HepG2 (cell line): ENCODE data around the gene XRCC6.

- RRBS, 2 experiments, result 88 to 95% methylated on average over 19 to 30 of the region's 94 CpGs
CAGE:
- cytosol, long polyA minus RNA, result no peak
- cytosol, long polyA plus RNA, result no peak
- long polyA plus RNA, result no peak
- nucleus, long polyA minus RNA, result no peak
- nucleus, long polyA plus RNA, result no peak
Observed at GRCh38 chr22:41237281-41238269, 3.2 kb downstream of the CHADL start.

DNA sequence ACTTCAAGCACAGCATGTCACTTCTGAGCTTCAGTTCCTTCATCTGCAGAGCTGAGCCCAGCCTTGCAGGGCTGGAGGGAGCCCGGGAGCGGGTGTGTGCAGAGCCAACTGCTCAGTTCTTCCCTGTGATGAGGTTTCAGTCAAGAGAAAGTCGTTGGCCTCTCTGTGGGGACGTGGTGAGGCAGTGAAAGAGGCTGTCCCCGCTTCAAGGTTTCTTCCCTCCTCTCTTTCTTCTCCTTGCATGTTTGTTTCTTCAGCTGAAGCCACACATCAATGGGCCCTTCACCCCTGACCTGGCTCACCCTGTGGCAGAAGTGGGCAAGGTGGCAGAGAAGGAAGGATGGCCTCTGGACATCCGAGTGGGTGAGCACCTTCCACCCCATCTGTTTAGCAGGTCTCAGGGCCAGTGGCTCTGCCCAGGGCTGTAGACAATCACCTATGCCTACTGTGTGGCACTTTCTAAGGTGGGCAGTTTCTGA lies 24.3 kb downstream of the POLR3H start:
- RRBS, 2 experiments, result no CpG with 5 or more reads among the region's 6 CpGs
CAGE:
- cytosol, long polyA minus RNA, result no peak
- cytosol, long polyA plus RNA, result no peak
- long polyA plus RNA, result no peak
- nucleus, long polyA minus RNA, result no peak
- nucleus, long polyA plus RNA, result no peak

- RRBS, 2 experiments, result no CpG with 5 or more reads among the region's 31 CpGs
CAGE:
- cytosol, long polyA minus RNA, result no peak
- cytosol, long polyA plus RNA, result no peak
- long polyA plus RNA, result no peak
- nucleus, long polyA minus RNA, result no peak
- nucleus, long polyA plus RNA, result no peak
Observed at GRCh38 chr22:41524501-41525713, 19.4 kb downstream of the POLR3H start.

DNA sequence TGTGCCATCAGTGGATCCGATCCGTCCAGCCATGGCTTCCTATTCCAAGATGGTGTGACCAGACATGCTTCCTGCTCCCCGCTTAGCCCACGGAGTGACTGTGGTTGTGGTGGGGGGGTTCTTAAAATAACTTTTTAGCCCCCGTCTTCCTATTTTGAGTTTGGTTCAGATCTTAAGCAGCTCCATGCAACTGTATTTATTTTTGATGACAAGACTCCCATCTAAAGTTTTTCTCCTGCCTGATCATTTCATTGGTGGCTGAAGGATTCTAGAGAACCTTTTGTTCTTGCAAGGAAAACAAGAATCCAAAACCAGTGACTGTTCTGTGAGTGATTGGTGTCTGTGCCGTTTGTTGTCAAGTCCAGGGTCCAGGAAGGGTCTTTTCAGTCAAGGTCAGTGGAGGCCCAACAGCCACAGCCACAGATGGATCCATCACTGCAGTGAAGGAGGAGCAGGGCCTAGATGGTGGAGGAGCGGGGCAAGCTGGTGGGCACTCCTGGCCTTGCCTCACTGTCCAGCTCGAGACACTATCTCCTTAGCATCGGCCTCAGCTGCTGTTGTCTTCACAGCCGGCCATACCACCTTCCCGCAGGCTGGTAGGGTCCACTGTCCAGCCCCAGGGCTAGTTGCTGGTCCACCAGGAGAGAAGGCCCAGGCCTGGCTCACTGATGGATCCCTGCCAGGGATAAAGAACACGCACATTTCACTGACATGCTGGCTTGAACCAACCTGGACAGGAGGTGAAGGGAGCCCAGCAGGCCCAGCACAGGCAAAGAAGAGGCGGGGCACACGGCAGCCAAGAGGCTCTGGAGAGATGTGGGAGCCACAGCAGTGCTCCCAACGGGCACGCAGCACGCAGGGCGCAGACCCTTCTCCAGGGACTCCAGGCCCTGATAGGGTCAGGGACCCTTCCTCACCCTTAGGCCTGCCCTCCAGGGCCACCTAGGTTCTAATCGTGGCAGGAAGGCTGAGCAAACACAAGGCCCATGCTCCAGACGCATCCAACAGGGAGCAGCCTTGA lies 15.3 kb downstream of the POLR3H start:
- RRBS, 2 experiments, result no CpG with 5 or more reads among the region's 20 CpGs
CAGE:
- cytosol, long polyA minus RNA, result no peak
- cytosol, long polyA plus RNA, result no peak
- long polyA plus RNA, result no peak
- nucleus, long polyA minus RNA, result no peak
- nucleus, long polyA plus RNA, result no peak

- RRBS, 2 experiments, result no CpG with 5 or more reads among the region's 77 CpGs
CAGE:
- cytosol, long polyA minus RNA, result start-site peak on the plus strand at chr22:41621295-41621322, 291 reads
- cytosol, long polyA plus RNA, result start-site peak on the plus strand at chr22:41621290-41621340, 3,853 and 7,930 reads in 2 replicates
- long polyA plus RNA, result start-site peak on the plus strand at chr22:41621290-41621339, 8,437 and 10,386 reads in 2 replicates
- nucleus, long polyA minus RNA, result no peak
- nucleus, long polyA plus RNA, result start-site peak on the plus strand at chr22:41621290-41621339, 4,133 and 4,025 reads in 2 replicates
Observed at GRCh38 chr22:41621124-41622209, at the start of gene XRCC6. TSS of gene XRCC6 (plus strand) at chr22:41621295.

DNA sequence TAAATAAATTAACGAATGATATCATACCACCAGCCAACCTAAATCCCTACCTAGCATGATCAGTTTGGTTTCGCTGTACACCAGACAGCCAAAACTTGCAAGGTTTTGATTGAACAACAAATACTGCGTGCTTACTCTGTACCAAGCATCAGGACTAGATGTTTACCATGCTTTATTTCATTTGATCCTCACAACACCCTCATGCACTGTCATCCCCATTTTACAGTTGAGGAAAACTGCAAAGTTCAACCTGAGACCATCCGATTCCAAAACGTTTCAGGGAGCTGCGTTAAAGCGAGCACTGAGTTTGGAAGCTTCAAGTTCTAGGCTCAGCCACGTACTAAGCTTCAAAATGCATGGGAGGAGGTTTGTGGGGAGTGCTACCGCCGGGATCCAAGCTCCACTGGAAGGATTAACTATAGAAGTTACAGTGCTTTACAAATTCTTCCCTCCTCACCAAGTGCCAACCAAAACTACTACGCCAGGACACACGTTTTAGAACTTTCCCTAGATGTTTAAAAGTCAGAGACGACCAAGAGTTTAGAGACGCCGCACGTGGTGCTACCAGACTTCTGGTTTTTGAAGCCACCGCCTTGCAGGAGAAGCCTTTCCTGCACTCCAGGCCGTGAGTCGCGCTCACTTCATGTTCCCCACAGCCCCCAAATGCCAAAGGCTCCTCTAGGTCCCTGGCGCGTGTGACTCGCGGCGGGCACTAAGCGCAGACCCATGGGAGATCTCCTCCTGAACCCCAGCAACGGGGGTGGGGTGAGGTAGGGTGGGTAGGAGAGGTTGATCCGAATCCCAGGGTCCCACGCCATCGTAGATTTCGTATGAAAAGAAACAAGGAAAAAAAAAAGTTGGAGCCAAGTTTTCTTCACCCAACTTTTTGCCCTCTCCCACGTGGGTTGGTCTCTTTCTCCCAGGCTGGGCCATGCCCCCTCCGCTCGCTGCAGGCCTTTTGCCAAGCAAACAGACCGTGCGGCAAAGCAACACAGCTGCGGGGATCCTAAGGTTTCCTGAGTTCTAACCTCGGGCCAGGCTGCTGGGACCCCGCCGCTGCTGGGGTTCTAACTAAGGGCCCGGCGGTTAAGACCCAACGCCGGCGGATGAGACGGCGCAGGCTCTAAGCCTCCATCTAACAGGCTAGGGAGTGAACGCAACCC lies 699 bp downstream of the SNU13 start:
- RRBS, 2 experiments, result 1 to 2% methylated on average over 5 of the region's 48 CpGs
CAGE:
- cytosol, long polyA minus RNA, result no peak
- cytosol, long polyA plus RNA, result no peak
- long polyA plus RNA, result no peak
- nucleus, long polyA minus RNA, result no peak
- nucleus, long polyA plus RNA, result no peak

DNA sequence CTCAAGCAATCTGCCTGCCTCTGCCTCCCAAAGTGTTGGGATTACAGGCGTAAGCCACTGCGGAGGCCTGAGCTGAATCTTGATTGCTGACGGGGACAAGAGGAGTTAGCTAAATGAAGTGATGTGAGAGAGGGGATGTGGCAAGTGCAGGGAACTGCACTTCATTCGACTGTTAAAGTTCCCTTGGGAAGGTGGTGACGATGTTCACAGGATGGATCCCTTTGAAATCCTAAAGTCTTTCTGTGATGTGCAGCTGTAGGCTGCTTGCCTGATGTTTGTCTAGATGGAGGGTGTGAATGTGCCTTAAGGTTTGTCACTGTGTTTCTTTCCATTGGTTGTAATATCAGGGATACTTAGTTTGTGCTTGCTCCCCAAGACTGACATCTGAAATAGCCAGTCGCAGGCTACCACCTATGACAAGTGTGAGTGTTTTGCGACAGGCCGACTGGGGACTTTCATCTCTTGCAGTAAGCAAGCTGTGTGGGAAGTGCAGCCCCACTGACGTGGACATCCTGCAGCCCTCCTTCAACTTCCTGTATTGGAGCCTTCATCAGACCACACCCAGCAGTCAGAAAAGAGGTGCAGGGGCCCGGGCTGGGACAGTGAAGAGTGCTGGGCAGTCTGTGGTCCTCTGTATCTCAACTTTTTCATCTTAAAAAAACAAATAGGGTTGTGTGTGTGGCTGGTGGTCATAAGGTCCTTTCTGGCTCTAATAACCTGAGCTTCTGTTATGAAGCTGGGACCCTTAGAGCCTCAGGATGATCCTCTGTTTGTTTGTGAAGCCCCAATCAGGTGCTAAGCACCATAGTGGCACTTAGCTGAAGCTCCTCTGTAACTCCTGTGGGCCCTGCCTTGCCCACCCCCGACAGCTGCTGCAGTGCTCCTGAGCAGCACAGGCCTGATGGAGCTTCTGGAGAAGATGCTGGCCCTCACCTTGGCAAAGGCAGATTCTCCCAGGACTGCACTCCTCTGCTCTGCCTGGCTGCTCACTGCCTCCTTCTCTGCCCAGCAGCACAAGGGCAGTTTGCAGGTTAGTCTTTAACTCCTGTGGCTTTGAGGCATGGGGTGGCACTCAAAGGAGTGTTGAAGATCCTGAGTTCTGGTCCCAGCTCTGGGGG lies 19.3 kb upstream of the CCDC134 start:
- RRBS, 2 experiments, result no CpG with 5 or more reads among the region's 11 CpGs
CAGE:
- cytosol, long polyA minus RNA, result no peak
- cytosol, long polyA plus RNA, result no peak
- long polyA plus RNA, result no peak
- nucleus, long polyA minus RNA, result no peak
- nucleus, long polyA plus RNA, result no peak

DNA sequence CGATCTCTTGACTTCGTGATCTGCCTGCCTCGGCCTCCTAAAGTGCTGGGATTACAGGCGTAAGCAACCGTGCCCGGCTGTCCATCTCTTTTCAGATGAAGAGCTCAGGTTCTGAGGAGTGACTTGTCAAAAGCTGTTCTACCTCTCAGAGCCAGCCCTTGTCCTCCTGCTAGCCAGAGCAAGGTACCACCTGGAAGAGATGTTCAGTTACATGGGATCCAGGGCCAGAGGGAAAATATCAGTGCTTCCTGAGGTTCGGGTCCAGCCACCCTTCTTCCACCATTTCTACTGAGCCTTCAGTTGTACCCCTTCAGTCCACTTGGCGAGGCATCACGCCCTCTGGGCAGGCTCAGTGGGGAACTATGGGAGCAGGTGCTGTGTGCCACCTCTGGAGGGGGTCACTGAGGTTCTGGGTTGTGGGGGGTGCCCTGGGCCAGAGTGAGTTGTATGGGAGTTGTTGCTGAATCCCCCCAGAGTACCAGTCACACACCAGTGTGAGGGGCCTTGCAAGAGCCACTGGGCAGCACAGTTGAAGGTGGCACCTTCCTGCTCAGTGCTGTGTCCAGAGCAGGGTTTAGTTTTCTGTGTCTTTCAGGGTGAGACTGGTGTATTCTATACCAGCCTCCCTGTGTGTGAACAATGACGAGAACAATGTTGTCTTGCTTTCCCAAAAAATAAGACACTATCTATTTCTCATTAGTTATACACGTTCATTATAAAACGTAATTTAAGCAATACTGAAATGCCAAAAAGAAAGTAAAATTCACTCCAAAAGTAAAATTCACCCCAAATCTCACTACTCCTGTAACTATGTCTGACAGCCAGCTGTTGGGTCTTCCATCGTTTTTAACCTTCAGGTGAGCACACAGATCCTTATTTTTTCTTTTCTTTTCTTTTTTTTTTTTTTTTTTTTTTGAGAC lies 2.7 kb upstream of the SREBF2 start:
- RRBS, 2 experiments, result no CpG with 5 or more reads among the region's 13 CpGs
CAGE:
- cytosol, long polyA minus RNA, result no peak
- cytosol, long polyA plus RNA, result no peak
- long polyA plus RNA, result no peak
- nucleus, long polyA minus RNA, result no peak
- nucleus, long polyA plus RNA, result no peak

DNA sequence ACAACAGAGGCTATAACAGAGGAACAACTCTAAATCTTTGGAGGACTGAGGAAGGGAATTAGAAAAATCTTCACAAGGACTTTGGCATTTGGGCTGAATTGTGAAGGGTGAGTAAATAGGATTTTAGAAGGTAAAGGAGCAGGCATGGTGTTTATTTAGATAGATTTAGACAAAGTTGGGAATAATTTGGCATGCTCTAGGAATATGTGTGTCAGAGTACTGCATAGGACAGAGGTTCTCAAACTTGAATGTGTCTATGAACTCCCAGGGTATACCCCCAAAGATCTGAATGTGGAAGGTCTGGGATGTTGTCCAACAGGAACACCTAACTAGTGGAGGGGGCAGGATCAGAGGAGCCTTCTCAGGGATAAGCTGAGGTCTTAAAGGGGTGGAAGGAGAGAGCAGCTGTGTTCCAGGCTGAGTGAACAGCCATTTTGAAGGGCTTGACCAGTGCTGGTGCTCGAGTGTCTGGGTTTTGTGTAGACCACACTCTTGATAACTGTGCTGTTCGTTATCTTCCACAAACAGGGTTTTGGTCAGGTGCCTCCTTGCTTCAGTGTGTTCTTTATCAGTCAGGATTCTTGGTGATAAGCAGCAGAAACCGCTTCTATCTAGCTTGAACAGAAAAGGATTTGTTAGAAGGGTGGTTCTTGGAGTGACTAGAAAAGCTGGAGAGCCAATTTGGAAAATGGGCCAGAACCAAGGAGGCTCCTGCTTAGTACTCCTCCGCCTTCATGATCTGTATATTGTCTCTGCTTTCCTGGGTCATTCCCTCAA lies 12.9 kb downstream of the SREBF2 start:
- RRBS, 2 experiments, result no CpG with 5 or more reads among the region's 4 CpGs
CAGE:
- cytosol, long polyA minus RNA, result no peak
- cytosol, long polyA plus RNA, result no peak
- long polyA plus RNA, result no peak
- nucleus, long polyA minus RNA, result no peak
- nucleus, long polyA plus RNA, result no peak

GRCh38 chr22:41939491-41939801 lies 7.5 kb downstream of the CENPM start:
- RRBS, 2 experiments, result no CpG with 5 or more reads among the region's 6 CpGs
CAGE:
- cytosol, long polyA minus RNA, result no peak
- cytosol, long polyA plus RNA, result no peak
- long polyA plus RNA, result no peak
- nucleus, long polyA minus RNA, result no peak
- nucleus, long polyA plus RNA, result no peak

DNA sequence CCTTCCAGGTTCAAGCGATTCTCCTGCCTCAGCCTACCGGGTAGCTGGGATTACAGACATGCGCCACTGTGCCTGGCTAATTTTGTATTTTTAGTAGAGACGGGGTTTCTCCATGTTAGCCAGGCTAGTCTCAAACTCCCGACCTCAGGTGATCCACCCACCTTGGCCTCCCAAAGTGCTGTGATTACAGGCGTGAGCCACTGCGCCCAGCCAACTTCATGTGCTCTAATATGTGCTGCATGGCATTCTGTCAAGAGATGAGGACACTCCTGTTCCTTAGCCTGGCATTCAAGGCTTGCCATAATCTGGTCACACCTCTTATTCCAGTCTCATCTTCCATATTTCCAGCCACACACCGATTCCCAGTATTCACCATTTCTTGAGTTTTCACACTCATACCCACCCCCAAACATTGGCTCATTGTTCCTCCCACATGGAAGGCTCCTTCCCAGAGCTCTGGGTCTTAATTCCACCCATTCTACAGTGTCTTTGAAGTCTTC lies 2.8 kb downstream of the SMDT1 start:
- RRBS, 2 experiments, result no CpG with 5 or more reads among the region's 8 CpGs
CAGE:
- cytosol, long polyA minus RNA, result no peak
- cytosol, long polyA plus RNA, result no peak
- long polyA plus RNA, result no peak
- nucleus, long polyA minus RNA, result no peak
- nucleus, long polyA plus RNA, result no peak

DNA sequence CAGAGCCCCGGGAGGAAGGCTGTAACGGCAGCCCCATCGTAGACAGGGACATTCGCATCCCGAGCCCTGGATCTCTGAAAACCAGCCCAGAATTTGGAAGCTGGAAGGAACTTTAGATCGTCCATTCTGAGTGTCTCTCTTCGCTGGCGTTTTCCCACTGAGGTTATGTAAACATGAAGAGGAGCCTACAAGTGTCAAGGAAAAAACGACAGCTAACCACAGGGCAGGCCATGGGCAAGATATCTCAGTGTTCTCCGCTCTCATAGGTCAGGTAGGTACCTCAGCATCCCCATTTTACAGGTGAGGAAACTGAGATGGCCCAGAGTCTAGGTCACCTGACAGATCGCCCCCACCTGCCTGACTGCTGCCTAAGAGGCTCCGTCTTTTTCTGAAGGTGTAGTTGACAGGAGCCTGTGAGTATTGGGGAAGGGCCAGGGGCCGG lies 779 bp upstream of the NDUFA6 start:
- RRBS, 2 experiments, result no CpG with 5 or more reads among the region's 13 CpGs
CAGE:
- cytosol, long polyA minus RNA, result no peak
- cytosol, long polyA plus RNA, result no peak
- long polyA plus RNA, result no peak
- nucleus, long polyA minus RNA, result no peak
- nucleus, long polyA plus RNA, result no peak

DNA sequence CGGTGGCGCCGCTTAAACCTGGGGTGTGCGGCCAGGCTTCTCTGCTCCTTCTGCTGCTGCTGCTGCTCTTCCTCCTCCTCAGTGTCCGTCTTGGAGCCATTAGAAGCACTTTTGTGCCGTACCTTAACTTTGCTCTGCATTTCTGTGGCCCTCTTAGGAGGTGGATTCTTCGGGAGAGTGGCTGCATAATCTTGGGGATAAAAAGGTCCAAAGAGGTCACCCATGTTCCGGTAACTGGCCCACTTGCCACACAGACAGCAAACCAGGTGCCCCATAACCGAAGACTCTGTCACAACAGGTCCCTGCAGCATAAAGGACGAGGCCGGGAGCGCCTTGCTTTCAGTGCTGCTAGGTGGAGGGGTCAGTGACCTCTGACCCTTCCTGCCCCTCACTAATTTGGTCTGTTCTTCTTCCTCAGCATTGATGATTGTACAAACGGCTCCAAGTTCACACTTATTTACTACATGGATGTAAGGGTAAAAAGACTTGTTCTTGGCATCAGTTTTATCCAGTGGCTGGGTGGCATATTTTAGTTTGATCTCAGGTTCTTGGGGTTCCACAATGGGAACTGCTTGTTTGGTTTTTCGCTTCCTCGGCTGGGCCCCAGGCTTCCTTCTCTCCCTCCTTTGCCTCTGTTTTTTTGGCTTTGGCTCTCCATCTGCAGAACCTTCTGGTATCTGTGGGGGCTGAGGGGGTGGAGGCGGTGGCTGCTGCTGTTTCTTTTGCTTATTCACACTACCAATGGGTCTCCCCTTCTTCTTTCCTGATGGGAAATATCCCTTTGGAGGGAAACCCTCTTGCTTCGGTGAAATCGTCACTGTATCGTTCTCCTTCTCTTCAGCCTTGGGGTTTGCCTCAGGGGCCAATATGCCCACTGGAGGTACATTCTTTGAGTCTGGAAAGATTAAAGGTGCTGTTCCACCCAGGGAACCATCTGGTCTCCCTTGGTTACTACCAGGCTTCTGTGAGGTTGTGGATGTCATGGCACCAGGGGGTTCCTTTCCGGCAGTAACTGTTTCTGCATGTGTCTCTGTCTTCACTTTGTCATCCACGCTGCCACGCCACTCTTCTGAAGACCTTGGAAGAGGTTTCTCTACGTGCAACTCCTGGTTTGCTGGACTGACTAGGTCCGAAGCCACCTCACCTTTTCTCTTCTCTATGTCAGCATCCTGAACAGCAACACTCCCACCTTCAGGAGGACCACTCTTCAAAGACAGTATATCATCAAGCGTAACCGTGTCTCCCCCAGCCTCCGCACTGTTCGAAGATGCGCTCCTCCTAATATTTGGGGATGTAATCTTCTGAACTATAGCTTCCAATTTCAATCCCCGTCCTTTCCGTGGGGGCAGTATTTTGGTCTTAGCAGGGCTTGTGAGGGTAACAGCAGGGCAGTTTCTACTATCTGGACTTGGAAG lies 60.0 kb downstream of the TCF20 start:
- RRBS, 2 experiments, result 96 to 100% methylated on average over 3 of the region's 31 CpGs
CAGE:
- cytosol, long polyA minus RNA, result no peak
- cytosol, long polyA plus RNA, result no peak
- long polyA plus RNA, result no peak
- nucleus, long polyA minus RNA, result no peak
- nucleus, long polyA plus RNA, result no peak

- RRBS, 2 experiments, result no CpG with 5 or more reads among the region's 3 CpGs
CAGE:
- cytosol, long polyA minus RNA, result no peak
- cytosol, long polyA plus RNA, result no peak
- long polyA plus RNA, result no peak
- nucleus, long polyA minus RNA, result no peak
- nucleus, long polyA plus RNA, result no peak
Observed at GRCh38 chr22:42256104-42256579, 14.3 kb downstream of the TCF20 start.

DNA sequence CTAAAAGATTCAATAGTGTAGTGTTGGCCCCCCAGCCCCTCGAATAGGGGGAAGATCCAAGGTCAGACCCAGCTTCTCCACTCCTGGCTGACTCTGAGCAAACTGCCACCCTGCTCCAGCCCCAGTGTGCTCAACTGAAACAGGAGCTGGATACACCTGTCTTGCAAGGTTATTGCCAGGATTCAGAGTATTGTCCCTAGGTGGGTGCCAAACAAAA lies 22.6 kb upstream of the TCF20 start:
- RRBS, 2 experiments, result no CpG with 5 or more reads among the region's 1 CpG
CAGE:
- cytosol, long polyA minus RNA, result no peak
- cytosol, long polyA plus RNA, result no peak
- long polyA plus RNA, result no peak
- nucleus, long polyA minus RNA, result no peak
- nucleus, long polyA plus RNA, result no peak

DNA sequence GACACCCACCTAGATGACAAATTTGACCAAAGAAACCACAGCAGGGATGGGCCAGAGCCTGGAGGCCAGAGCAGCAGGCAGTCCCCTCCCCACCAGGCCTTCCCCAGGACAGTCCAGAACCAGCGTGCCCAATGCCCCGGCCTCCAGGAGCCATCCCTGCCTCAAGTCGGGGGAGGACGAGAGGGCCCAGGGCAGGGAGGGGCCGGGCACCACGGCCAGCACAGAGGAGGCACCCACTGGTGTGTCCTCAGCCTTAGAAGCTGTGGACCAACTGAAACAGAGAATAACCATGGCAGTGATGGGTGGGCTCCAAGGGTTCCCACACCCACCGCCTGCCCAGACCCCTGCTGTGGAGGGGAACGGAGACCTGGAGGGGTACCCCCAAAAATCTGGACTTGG lies 28.3 kb upstream of the TCF20 start:
- RRBS, 2 experiments, result 28 to 31% methylated on average over 4 of the region's 8 CpGs
CAGE:
- cytosol, long polyA minus RNA, result no peak
- cytosol, long polyA plus RNA, result no peak
- long polyA plus RNA, result no peak
- nucleus, long polyA minus RNA, result no peak
- nucleus, long polyA plus RNA, result no peak

- RRBS, 2 experiments, result no CpG with 5 or more reads among the region's 14 CpGs
CAGE:
- cytosol, long polyA minus RNA, result no peak
- cytosol, long polyA plus RNA, result no peak
- long polyA plus RNA, result no peak
- nucleus, long polyA minus RNA, result no peak
- nucleus, long polyA plus RNA, result no peak
Observed at GRCh38 chr22:42300562-42301552, 30.4 kb upstream of the TCF20 start.

DNA sequence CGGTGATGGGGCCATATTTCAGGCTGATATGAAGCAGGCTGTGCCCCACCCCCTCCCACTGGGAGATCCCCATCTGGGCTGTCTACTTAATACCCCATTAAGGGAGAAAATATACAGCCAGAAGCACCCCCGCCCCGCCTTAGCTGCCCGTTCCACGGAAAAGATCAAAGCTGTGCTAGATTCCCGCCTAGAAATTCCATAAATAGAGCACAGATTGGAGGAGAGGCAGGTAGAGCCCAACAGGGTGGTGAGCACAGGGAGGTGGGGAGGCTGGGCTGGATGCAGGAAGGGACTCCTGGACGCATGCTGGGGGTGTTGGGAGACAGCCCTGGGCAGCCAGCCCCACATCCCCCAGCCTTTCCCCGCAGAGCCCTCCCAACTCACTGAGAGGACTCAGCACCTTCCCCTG lies 33.6 kb upstream of the TCF20 start:
- RRBS, 2 experiments, result no CpG with 5 or more reads among the region's 8 CpGs
CAGE:
- cytosol, long polyA minus RNA, result no peak
- cytosol, long polyA plus RNA, result no peak
- long polyA plus RNA, result no peak
- nucleus, long polyA minus RNA, result no peak
- nucleus, long polyA plus RNA, result no peak

DNA sequence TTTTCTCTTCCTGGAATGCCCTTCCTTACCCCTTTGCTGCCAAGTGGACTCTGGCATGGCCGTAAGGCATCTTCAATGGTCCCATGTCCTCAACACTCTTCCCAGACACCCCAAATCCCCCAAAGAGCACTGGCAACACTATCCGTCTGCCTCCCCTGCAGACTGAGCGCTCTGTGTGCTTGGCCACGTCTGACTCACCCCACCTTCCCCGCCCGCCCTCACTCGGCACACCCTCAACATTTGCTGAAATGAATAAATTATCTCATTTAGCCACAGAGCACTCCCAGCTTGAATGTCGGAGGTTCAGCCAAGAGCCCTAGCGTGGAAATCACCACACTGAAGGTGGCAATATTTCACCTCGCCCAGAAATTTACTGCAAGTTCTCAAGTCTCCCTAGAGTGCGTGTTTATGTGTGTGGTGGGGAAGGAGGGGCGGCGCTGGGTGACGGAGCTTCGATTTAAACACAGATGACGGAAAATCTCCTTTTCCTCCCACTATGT lies 46.6 kb upstream of the TCF20 start:
- RRBS, 2 experiments, result no CpG with 5 or more reads among the region's 16 CpGs
CAGE:
- cytosol, long polyA minus RNA, result no peak
- cytosol, long polyA plus RNA, result no peak
- long polyA plus RNA, result no peak
- nucleus, long polyA minus RNA, result no peak
- nucleus, long polyA plus RNA, result no peak

DNA sequence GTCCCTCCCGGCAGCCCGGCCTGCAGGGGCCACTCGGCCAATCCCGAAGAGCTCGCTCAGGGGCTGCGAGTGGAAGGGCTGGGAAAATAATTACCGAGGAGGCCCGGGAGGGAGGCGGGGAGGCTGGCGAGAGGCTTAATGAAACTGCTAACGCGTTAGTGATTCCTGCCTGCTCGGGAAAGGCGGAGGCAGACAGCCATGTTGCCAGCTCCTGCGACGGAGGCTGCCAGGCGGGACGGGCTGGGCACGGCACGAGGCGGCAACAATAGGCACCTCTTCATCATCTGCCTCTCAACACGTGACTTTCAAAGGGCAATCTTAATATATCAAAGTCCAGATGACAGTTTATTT lies 68.0 kb upstream of the TCF20 start:
- RRBS, 2 experiments, result 43 to 44% methylated on average over 5 of the region's 22 CpGs
CAGE:
- cytosol, long polyA minus RNA, result no peak
- cytosol, long polyA plus RNA, result no peak
- long polyA plus RNA, result no peak
- nucleus, long polyA minus RNA, result no peak
- nucleus, long polyA plus RNA, result no peak